Measurements from ENCODE around the genes ITPR2 and BMAL2.

DNA sequence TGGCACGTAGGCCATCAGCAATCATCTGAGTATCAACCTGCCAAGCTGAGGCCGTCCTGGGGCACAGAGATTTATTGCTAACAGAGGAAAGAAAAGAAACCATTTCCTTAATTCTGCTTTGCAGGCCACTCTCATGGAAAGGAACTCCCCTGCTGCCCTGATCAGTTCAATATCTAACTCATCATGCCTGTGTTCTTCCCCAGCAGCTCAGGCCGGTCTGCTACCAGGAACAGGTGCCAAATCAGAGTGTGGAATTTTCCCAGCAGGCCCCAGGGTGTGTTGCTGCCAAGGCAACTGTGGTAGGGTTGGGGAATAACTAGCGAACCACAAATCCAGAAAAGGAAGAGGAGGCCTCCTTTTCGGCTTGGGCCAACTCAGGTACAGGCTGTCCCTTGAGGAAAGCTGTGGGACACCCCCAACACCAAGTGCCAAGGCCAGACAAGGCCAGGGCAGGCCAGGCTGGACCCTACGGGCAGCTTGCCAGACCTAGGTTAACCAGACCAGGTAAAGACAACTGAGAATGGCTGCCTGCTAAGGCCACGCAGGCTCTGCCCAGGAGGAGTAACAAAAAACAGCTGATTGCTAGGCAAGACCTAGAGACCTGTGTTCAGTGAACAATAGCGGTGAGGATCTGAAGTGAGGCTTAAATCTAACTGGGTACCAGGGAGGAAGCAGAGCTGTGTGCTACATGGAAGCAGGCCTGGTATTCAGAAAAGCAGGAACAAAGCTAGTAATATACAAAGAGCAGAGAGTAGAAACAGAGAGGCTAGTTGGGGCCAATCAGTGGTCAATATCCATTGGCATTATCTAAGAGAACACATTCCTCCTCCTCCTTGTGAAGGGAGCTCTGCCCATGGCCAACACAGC is 92.7 kb downstream of the SSPN start:
CAGE:
- cytosol, long polyA minus RNA: no peak
- cytosol, long polyA plus RNA: no peak
- long polyA plus RNA: no peak
- nucleus, long polyA minus RNA: no peak
- nucleus, long polyA plus RNA: no peak

DNA sequence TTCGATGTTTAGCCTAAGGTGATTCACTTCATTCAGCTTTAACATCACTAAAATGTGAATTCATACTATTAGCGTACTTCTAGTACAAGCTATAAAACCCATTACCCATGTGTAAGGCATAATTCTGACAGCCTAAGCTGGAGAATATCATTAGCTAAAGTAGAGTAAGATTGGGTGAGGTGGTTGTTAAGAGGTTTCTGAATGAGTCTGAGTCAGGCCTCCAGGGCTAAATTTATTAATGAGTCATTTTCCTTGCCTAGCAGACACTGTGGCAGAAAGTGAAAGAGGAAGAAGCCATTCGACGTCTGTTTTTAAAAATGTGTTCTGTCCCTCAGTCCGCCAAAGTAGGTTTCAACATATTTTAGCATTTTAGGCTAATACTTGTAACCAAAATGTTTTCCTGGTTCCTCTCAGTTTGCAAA is 103.6 kb downstream of the SSPN start:
CAGE:
- cytosol, long polyA minus RNA: no peak
- cytosol, long polyA plus RNA: no peak
- long polyA plus RNA: no peak
- nucleus, long polyA minus RNA: no peak
- nucleus, long polyA plus RNA: no peak

DNA sequence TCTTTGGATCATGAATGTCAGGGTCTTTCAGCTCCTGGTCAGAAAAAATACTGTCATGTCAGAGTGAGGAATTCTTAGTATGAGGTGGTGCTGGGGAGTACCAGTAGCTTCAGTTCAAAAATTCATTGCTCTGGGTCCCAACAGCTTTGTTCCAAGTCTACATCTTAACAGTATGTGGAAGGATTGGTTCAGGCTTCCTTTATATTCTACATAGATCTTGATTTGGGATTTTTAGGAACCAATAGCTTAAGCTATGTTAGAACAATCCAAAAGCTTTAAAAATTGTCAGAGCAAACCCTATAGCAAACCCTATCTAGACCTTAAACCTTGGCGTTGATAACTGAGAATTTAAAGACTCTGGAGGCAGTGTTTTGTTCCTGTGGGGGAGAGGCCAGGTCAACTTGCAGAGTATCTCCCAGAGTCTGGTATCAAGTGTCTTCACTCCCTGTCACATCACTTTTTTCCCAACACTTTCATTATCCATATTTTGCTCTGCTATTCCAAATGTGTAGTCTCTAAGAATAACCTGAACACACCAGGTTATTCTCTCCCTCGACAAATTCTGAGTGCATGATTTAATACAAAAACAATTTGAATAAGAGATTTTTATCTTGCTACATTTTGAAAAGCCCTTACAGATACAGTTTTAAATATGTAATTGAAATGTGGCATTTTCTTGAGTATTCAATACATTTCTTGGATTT is 142.5 kb downstream of the SSPN start:
CAGE:
- cytosol, long polyA minus RNA: no peak
- cytosol, long polyA plus RNA: no peak
- long polyA plus RNA: no peak
- nucleus, long polyA minus RNA: no peak
- nucleus, long polyA plus RNA: no peak

DNA sequence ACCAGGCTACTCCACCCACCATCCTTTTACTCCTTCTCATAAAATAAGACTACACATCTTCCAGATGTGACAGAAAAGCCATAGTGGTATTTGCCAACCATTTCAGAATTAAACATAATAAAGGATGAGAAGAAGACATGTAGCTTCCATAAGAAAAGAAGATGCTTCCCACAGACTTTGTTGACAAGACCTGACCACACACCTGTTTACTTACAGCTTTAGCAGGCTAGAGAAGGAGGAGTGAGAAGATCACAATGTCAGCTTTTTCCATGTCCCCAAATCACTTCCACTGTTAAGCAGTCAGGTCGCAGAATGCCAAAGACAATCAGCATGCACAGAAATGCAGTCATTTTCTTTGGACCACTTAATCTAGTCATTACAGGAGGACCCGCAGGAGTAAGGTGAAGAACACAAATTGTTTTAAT is 314.9 kb downstream of the SSPN start:
CAGE:
- cytosol, long polyA minus RNA: no peak
- cytosol, long polyA plus RNA: no peak
- long polyA plus RNA: no peak
- nucleus, long polyA minus RNA: no peak
- nucleus, long polyA plus RNA: no peak

DNA sequence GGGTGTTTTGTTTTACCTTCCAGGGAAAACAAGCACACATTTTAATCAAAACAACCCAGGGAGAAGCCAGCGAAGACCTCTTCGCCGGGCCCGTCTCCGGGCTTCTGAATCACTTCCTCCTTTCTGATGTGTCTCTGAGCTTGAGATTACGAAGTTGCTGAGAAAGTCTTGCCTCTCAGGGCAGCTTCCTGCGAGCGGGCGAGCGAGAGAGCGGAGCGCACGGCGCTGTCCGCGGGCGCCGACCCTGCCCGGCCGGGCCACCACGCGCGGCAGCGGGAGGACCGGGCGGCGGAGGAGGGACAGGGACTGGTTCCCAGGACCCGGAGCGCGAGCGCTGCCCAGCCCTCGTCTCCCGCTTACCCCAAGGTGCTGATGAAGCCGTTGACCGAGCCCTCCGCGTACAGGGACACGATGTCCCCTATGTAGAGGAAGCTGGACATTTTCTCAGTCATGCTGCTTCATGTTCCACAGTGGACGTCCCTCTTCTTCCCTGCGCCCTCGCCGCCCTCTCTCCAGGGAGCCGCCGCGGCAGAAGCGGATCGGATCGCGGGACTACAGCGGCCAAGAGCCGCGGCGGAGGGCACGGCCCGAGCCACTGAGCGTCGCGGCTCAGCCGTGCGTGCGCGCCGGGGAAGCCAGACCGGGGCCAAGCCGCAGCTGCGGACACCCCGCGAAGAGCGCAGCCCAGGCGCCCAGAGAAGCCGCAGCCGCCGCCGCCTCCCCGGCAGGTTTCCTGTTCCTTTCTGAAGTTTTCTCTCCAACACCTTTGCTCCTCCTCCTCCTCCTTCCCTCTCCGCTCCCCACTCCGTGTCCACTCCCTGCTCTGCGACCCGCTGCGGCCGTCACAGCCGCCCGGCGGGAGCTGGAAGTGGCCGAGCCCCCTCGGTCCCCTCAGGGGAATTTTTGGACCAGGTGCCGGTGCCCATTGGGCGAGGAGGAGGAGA is at the start of gene ITPR2:
TSS of gene ITPR2 (minus strand) at position 865 of the 944 bp plus-strand sequence.
CAGE:
- cytosol, long polyA minus RNA: no peak
- cytosol, long polyA plus RNA: no peak
- long polyA plus RNA: no peak
- nucleus, long polyA minus RNA: no peak
- nucleus, long polyA plus RNA: no peak

CAGE:
- cytosol, long polyA minus RNA: no peak
- cytosol, long polyA plus RNA: no peak
- long polyA plus RNA: no peak
- nucleus, long polyA minus RNA: no peak
- nucleus, long polyA plus RNA: no peak
Measured at GRCh38 chr12:26845752-26846476, 12.9 kb upstream of the ITPR2 start.

CAGE:
- cytosol, long polyA minus RNA: start-site peak on the plus strand at chr12:27332801-27332858, 23 reads
- cytosol, long polyA plus RNA: no peak
- long polyA plus RNA: start-site peak on the plus strand at chr12:27332780-27333006, 65 and 29 reads in 2 replicates
- nucleus, long polyA minus RNA: start-site peak on the plus strand at chr12:27332801-27332858, 12 reads
- nucleus, long polyA plus RNA: no peak
Measured at GRCh38 chr12:27332667-27333424, at the start of gene BMAL2. TSS of gene BMAL2 (plus strand) at chr12:27332836.

DNA sequence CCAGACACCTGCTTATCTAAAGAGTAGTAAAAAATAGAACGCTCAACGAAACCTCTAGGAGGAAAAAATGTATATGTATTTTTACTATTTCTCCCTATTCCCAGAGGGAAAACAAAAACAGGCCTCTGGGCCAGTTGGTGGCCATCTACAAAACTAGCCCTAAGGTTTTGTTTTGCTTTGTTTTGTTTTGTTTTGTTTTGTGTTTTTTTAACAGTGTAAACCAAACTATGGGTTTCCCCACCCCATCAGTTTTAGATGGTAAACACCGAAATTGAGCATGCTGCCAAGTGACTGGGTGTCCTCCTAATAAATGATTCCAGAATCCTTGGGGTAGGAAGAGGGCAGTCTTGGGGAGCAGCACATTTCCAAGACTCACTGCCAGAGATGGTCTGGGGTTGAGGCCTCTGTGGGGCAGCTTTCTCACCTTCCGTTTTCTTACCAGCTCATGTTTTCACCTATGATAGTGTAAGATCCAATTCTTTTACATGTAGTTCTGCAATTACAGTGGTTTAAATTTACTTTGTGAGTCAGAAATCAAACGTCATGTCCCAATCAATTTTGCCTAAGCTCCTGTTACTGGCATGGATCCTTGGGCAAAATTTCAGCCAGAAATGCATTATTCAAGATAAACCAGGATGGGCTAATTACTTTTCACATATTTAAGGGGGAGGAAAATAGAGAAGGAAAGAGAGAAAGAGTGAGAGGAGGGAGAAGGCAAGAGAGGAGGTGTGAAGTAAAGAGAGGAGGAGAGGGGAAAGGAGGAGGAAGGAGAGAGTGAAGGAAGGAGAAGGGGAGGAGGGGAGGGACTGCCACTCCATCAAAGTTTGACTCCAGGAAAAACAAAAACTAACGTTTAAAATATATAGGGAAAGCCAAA is 2.6 kb downstream of the BMAL2 start:
CAGE:
- cytosol, long polyA minus RNA: no peak
- cytosol, long polyA plus RNA: no peak
- long polyA plus RNA: no peak
- nucleus, long polyA minus RNA: no peak
- nucleus, long polyA plus RNA: no peak

GRCh38 chr12:27542489-27543178 is 18.6 kb downstream of the PPFIBP1 start:
CAGE:
- cytosol, long polyA minus RNA: no peak
- cytosol, long polyA plus RNA: no peak
- long polyA plus RNA: no peak
- nucleus, long polyA minus RNA: no peak
- nucleus, long polyA plus RNA: no peak

DNA sequence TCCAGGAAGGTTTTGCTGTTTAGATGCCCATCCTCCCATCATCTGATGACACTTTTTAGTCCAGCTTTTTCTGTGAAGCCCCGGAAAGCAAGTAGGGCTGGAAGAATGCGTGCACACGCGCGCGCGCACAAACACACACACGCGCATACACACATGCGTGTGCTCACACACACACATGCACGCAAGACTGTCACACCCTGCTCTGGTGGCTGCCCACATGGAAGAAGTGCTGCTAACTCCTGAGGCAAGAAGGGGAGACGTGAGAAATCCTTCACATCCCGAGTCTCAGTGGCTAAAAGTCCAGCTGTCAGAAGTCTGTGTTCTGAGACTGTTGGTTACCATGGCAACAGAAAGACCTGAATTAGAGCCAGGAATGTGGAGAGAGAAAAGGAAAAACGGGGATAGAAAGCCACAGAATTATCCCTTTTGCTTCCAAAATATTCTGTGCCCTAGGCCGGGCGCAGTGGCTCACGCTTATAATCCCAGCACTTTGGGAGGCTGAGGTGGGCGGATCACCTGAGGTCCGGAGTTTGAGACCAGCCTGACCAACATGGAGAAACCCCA is 71.2 kb downstream of the PPFIBP1 start:
CAGE:
- cytosol, long polyA minus RNA: no peak
- cytosol, long polyA plus RNA: no peak
- long polyA plus RNA: no peak
- nucleus, long polyA minus RNA: no peak
- nucleus, long polyA plus RNA: no peak

DNA sequence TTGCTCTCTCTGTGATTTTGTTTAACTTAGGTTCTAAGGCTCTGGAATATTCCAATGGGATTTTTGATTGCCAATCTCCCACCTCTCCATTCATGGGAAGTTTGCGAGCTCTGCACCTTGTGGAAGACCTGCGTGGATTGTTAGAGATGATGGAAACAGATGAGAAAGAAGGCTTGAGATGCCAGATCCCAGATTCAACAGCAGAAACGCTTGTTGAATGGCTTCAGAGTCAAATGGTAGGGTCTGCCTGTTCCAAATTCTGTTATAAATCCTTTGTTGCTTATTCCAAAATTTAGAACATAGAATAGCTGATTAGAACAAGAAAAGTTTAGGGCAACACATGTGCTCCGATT is 61.4 kb upstream of the REP15 start:
CAGE:
- cytosol, long polyA minus RNA: start-site peak on the plus strand centred at position 67 of the sequence, 61 bp wide, 16 reads; start-site peak on the plus strand centred at position 178 of the sequence, 50 bp wide, 13 reads
- cytosol, long polyA plus RNA: no peak
- long polyA plus RNA: no peak
- nucleus, long polyA minus RNA: no peak
- nucleus, long polyA plus RNA: no peak

GRCh38 chr12:27898025-27898318 is 74.6 kb downstream of the PTHLH start:
CAGE:
- cytosol, long polyA minus RNA: no peak
- cytosol, long polyA plus RNA: no peak
- long polyA plus RNA: no peak
- nucleus, long polyA minus RNA: no peak
- nucleus, long polyA plus RNA: no peak

CAGE:
- cytosol, long polyA minus RNA: no peak
- cytosol, long polyA plus RNA: no peak
- long polyA plus RNA: no peak
- nucleus, long polyA minus RNA: no peak
- nucleus, long polyA plus RNA: no peak
Measured at GRCh38 chr12:27966659-27967346, 5.7 kb downstream of the PTHLH start.

GRCh38 chr12:28253105-28253730 is 63.0 kb downstream of the CCDC91 start:
CAGE:
- cytosol, long polyA minus RNA: no peak
- cytosol, long polyA plus RNA: no peak
- long polyA plus RNA: no peak
- nucleus, long polyA minus RNA: no peak
- nucleus, long polyA plus RNA: no peak

DNA sequence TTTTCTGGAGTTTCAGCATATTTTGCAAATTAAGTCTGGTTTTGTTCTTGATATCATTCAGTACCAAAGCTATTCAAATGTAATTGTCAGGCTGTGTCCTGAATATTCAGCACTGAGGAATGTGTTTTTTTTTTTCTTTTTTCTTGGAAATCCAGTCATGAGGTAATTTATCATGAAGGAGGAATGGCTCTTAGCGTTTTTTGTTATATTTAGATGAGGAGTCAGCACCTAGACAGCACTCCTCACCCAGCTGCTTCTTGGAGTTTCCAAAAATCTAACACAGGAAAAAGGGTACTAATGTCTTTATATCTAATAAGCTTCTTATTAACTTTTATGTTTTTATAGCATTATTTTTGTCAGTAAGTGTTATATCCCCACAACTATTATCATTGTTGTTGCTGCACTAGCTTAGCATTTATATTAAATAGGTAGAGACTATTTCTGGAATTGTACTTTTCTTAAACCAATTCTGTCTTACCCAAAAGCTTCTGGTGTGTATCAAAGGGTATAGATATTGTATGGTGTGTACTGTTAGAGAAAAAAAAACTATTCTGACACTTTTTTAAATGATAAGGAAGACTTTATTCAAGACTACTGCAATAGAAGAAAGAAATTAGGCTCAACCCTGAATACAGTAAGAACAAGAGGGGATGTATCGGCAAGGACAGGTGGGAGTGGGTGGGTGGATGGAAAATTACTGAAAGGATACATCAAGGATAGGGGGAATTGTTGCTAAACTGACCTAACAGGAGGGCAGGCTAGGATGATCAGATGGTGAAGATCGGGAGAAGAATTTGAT is 225.8 kb downstream of the CCDC91 start:
CAGE:
- cytosol, long polyA minus RNA: no peak
- cytosol, long polyA plus RNA: no peak
- long polyA plus RNA: no peak
- nucleus, long polyA minus RNA: no peak
- nucleus, long polyA plus RNA: no peak

DNA sequence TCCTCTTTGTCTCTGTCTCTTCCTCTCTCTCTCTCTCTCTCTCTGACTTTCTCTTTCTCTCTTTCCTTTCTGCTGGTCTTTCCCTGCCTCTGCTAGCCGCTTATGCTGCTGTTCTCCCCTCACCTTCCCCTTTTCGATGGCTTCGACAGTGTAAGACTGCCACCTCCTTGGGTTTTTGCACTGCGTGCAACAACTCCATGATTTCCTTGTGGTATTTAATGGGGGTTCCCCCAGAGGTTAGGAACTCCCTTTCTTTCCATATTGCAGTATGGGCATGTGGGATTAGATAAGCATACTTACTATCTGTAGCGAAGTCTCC is 21.6 kb downstream of the FAR2 start:
CAGE:
- cytosol, long polyA minus RNA: no peak
- cytosol, long polyA plus RNA: no peak
- long polyA plus RNA: no peak
- nucleus, long polyA minus RNA: no peak
- nucleus, long polyA plus RNA: no peak

DNA sequence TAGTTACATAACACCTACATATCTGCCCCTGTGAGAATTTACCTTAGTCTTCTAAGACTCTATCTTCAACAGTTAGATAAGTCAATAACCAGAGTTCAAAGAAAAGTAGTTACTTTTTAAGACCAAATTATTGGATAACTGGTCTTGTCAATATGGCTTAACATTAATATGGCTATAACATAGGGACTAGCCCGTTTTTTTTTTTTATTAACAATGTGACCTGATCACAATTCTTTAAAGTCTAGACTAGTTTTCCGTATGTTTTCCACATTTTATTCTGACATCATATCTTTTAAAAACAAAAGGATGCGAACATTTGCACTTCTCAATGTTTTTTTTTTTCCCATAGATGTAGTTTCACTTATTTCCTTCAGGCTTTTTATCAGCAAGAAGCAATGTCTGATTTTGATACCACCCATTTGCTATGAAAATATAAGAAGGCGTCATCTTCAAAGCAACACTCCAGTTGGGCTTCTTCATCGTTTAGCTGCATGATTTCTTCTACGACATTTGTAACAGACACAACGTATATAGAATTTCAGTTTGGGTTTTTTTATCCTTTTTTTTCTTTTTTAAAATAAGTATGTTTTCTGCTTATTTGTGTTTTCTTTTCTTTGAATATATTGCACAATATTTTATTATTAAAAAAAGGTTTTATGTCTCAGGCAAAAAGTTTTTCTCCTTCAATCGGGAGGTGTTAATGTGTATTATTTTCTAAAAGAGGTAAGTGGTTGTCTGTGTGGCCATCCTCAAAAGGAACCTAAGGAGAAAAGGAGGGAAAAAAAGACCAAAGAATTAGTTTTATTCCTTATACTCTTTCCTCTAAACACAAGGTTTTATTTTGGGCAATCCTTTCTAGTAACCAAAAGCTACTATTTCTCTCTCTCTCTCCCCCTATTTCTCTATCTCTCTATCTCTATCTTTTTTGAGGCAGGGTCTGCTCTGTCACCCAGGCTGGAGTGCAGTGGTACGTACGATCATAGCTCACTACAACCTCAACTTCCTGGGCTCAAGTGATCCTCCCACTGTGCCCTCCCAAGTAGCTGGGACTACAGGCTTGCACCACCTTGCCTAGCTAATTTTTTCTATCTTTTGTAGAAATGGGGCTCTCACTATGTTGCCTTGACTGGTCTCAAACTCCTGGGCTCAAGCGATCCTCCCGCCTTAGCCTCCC is 40.1 kb downstream of the ERGIC2 start:
CAGE:
- cytosol, long polyA minus RNA: start-site peak on the minus strand centred at position 340 of the sequence, 5 bp wide, 6 reads
- cytosol, long polyA plus RNA: no peak
- long polyA plus RNA: no peak
- nucleus, long polyA minus RNA: start-site peak on the minus strand centred at position 524 of the sequence, 738 bp wide, 44 reads; start-site peak on the plus strand centred at position 635 of the sequence, 151 bp wide, 9 reads
- nucleus, long polyA plus RNA: no peak

DNA sequence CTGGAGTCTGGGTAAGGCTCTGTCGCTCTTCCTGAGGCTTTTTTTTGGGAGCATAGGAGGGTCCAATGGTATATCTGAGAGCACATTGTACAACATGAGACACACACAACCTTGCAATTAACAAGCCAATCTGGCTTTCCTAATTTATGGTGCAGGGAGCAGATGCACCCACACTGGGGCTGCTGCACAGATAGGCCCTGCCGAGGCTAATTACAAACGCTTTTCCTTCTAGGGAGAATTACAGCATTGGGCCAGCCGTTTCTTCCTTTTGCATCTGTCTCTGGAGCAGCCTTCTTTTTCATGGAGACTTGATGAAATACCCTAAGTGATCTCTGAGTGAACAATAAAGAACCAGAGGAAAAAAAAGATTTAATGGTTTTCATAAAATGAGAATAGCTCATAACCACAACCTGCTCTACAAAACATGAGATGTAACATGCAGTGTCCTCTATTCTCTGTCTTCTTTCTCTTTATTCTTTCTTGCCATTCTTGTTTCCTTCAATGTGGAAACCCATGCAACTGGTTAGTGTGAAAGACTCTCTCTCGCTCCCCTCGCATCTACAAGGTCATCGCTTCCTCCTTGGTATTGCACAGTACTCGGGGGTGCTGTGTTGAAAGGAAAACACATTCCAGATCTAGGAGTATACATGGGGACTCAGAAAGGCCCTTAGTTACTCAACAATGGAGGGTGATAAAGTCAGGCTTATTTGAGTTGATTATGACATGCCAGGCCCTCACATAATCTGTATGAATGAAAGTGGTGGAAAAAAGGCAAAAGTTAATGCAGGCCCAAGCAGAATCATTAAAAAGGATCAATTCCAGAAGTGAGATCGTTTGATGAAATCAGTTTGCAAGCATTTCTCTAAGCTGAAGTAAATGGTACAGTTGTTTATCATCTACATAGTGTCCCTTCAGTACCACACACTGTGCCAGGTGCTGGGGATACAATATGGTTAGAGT is 75.3 kb upstream of the OVCH1 start:
CAGE:
- cytosol, long polyA minus RNA: no peak
- cytosol, long polyA plus RNA: no peak
- long polyA plus RNA: no peak
- nucleus, long polyA minus RNA: no peak
- nucleus, long polyA plus RNA: no peak

CAGE:
- cytosol, long polyA minus RNA: no peak
- cytosol, long polyA plus RNA: no peak
- long polyA plus RNA: no peak
- nucleus, long polyA minus RNA: no peak
- nucleus, long polyA plus RNA: no peak
Measured at GRCh38 chr12:29574534-29574968, 77.1 kb upstream of the OVCH1 start.

GRCh38 chr12:29591113-29591710 is 93.7 kb upstream of the OVCH1 start:
CAGE:
- cytosol, long polyA minus RNA: no peak
- cytosol, long polyA plus RNA: no peak
- long polyA plus RNA: no peak
- nucleus, long polyA minus RNA: no peak
- nucleus, long polyA plus RNA: no peak

All from keratinocyte (primary cell).